GM19239 (cell line): ENCODE results near the genes GLRX5 and VRK1.

DNA sequence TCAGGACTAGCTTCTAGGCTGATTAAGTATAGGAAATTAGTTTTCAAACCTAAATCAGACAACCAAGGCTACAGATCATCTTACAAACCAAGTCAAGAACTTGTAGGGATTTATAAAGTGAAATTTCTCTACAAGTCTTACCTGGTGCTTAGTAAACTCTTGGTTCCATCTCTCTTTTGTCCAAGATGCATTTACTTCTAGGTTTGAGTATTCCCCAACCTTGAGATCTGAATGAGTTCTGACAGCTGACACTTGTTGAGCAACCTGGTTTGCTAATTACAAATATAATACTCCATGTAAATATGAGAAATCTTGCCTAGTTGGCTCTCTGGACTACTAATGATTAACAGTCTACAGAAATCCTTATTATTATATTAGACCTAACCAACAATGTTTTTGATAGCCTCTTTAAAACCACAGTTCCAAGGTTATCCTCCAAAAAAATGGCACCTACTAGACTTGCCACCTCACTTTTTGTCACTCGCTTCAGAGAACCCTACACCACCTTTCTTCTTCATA, 25.9 kb downstream of the DICER1 start:
- RRBS = no CpG with 5 or more reads among the region's 1 CpG

DNA sequence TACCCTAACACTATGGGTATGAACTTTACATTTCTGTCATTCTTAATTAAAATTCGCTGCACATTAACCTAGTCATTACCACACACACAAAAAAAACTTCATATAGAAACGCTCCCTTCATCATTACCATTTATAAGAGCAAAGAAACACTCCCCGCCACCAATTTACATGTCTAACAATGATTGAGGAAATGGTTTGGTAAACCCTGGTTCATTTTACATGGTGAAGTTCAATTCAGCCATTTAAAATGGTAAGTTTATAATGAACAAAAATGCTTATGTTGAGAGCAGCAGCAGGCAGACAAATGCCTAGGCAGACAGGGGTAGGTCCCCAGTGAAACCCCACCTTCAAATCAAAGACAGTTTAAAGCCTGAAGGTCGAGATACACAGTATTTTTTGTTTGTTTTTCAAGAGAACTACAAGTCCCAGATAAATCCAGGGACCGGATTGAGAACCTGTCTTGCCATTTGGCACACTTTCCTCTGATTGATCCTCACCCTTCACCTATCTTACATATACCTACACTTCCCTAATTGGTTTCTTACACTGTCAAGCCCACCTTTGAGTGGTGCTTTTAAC, 11.4 kb downstream of the DICER1 start:
- RRBS = no CpG with 5 or more reads among the region's 5 CpGs

DNA sequence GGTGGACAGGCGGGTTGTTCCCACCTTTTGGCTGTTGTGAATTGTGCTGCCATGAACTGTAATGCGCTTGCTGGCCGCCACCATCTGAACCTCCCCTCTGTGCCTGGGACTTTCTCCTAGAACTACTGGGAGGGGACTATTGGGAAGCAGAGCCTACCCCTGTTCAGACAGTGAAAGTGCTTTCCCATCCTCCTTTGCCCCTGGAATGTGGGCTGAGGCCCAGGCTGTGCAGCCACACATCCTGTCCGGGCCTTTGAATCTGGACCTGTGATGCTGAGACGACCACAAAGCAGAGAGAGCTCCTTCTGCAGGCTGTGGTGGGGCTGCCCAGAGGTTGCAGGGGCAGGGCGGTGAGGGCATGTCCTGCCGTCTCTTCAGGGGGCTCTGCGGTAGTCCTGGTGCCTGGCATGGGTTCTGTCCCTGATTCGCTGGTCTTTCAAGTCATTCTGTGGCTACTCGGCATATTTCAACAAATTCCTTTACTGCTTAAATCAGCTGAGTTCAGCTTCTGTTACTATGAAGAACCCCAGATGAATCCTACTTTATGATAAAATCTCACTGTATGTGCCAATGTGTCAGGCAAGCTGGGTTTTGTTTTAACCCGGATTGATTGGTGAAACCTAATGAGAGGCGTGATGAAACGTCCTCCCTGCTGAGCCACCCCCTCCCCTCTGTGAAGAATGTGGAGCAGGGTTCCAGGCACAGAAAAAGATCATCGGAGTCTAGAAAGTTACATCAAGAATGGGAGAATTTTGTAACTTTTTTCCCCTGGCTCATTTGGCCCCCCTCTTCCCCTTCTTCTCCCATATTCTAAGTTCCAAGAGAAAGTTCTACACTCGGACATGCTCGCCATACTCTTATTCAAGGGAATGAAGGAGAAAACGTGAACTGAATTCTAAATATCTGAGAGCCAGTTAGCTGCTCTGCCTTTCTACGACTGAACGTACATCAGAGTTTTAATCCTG, 63.5 kb upstream of the DICER1 start:
- RRBS = no CpG with 5 or more reads among the region's 19 CpGs

GRCh38 chr14:95227259-95227802, 70.0 kb upstream of the DICER1 start:
- RRBS = no CpG with 5 or more reads among the region's 20 CpGs

DNA sequence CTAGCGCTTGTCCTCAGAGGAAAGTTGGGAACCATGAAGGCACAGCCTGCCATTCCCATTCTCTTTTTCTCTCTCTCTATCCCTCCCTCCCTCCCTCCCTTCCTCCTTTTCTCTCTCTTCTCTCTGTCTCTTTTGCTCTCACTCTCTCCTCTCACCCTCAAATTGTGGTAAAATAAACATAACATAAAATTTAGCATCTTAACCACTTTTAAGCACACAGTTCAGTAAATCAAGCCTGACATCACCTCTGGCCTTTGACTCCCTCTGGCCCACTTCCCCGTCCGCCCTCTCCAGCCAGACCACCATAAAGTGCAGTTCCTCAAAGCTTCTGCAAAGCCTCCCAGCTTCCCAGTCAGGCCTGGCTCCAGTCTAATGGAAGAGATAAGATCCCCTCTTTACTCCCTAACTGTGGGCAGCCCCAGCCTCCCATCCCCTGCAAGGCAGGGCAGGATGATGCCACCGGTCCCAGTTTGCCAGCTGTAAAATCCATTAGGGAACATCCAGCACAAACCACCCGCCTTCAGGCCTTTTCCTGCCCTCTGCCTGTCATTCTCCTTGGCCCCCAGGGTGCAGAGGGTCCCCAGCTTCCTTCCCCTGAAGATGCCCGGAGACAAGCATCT, 93.5 kb upstream of the CLMN start:
- RRBS = no CpG with 5 or more reads among the region's 6 CpGs

DNA sequence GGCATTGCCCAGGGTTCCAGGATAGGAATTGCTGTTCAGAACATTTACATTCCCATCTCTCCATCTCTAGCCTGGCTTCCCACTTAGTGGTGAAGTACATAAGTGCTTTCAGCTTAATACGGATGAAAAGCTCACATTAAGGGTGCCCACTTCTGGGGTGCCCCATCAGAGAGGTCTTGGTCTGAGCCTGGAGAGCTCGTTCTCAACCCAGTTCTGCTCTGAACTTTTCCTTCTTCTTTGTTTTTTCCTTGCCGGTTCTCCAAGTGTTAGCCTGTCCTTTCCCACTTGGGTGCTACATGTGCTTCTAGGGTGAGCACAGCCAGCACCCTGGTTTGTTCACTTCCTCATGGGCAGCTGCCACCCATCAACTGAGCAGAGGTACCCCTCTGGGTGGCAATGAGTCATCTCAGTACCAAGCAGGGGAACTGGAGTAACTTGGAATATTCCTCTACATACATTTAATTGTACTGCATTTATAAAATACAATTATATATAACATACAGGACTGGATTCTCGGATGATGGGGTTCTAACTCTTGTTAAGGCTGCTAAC, 3.8 kb upstream of the SYNE3 start:
- RRBS = no CpG with 5 or more reads among the region's 4 CpGs

DNA sequence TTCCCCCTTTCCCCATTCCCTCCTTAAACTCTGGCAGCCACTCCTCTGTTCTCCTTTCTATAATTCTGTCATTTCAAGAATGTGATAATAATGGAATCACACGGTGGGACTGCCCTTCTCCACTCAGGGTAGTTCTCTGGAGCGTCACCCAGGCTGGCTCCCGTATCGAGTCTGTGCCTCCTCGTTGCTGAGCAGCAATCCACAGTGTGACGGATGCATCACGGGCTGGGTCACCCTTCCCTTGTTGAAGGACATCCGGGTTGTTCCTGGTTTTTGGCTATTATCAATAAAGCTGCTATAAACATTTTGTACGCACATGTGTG, 5.7 kb upstream of the SYNE3 start:
- RRBS = no CpG with 5 or more reads among the region's 9 CpGs

- RRBS = no CpG with 5 or more reads among the region's 27 CpGs
Measured at GRCh38 chr14:95533193-95534169, 1.4 kb upstream of the GLRX5 start.

GRCh38 chr14:95534891-95535535, at the start of gene GLRX5:
Gene GLRX5 (plus strand): TSS chr14:95535050.
- RRBS = 1% methylated on average over 52 of the region's 78 CpGs

DNA sequence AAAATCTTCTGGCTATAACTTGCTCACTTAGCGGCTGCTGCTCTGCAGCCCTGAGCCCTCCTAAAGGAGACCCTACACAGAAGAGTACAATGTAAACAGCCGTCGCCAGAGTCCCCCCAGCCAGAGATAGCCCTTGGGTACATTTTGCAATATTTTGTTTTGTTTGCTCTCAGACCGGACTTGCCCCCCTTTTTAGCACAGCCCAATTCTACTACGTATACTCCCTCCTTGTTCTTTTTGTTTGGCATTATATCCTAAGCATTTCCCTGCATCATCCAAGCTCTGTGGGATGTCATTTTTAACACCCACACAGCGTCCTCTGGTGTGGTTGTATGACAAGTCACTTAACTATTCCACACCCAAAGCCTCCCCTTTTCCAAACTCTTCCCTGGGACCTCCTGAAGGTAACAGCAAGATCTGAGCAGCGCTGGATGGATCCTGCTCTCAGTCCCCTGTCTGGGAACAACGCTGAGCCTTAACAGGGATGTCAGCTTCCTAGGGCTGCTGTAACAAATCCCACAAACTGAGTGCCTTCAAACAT, 25.4 kb upstream of the TCL1B start:
- RRBS = no CpG with 5 or more reads among the region's 8 CpGs

- RRBS = no CpG with 5 or more reads among the region's 7 CpGs
Measured at GRCh38 chr14:95741115-95741672, 27.3 kb upstream of the TCL1A start.

GRCh38 chr14:95876399-95877568, 162.4 kb upstream of the C14orf132 start:
- RRBS = 4% methylated on average over 37 of the region's 113 CpGs

- RRBS = no CpG with 5 or more reads among the region's 1 CpG
Measured at GRCh38 chr14:96032096-96032380, 7.1 kb upstream of the C14orf132 start.

GRCh38 chr14:96105962-96106769, 67.0 kb downstream of the C14orf132 start:
- RRBS = no CpG with 5 or more reads among the region's 17 CpGs

GRCh38 chr14:96267243-96267846, 11.3 kb downstream of the BDKRB1 start:
- RRBS = no CpG with 5 or more reads among the region's 5 CpGs

DNA sequence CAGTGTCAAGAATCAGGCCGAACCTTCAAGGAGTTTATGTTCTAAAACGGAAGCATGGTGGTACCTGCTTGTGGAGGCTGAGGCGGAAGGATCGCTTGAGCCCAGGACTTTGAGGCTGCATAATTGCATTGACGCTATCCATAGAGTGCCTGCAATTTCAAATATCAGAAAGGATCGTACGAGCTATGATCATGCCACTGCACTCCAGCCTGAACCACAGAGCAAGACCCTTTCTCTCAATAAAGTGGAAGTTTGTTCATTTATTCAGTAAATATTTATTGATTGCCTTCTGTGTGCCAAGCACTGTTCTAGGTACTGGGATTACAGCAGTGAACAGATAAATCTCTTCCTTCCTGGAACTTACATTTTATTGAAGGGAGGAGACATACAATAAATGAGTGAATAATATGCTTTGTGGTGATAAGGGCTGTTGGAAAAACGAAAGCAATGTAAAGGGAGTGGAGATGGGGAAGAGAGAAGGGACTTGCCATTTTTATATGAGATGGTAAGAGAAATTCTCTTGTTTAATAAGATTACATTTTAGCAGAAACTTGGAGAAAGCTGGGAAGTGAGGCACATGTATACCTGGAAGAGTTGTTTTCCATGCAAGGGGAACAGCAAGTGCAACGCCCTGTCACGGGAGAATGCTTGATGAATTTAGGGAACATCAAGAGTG, 1.6 kb downstream of the GSKIP start:
- RRBS = no CpG with 5 or more reads among the region's 10 CpGs

DNA sequence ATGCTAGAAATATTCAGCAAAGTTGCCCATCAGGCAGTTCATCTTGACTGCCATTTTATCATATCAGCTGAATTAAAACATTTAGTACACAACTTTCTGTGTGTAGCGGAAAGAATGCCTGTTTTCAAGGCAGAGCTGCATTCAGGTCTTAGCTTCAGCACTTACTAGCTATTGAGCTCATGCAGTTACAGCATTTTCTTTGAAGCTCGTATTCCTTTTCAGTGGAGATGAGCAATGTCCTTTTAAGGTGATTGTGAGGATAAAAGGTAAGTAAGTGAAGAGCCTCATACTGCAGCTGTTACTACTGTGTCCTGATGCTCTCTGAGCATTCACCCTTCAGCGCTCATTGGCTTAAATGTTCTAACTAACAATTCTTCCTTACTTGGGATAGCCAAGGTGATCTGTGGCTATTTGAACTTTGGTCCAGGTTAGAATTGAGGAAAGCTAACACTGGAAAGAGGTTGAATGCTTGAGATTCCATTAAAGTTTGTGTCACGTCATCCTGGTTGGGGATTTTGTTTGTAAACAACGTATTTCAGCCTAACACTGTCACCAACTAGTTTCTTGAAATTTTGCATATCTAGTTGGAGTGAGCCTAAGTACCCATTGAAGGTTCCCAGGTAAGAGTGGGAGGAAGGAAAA, 71.4 kb downstream of the PAPOLA start:
- RRBS = no CpG with 5 or more reads among the region's 5 CpGs

GRCh38 chr14:96797006-96797577, at the start of gene VRK1:
Gene VRK1 (plus strand): TSS chr14:96797382.
- RRBS = no CpG with 5 or more reads among the region's 53 CpGs

DNA sequence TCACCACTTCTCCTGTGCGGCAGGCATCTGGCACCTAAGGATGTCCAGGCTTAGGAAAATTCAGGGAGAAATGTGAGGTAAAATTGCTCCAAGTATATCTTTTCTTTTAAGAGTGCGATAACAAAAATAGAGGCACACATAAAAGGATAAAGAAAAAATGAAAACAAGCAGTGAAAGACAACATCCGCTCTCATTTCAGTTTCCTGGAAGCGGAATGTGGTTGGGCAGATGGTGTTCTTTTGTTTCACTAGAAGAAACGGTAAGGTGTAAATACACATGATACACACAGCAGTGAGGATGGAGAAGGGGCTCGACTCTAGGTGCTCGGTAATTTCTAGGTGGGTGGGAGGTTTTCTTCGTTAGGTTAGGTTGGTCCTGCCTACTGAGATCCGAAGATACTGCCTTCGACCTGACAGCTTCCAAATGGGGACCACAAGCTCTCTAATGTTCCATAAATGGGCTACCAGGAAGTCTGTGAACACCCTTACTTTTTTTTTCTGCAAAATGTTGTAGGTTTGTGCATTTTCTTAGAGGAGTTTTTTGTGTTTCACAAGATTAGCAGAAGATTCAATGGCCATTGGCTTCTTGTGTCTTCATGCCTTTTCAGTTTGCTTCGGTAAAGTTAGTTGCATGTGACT, 1082.5 kb downstream of the BCL11B start:
- RRBS = no CpG with 5 or more reads among the region's 11 CpGs

- RRBS = no CpG with 5 or more reads among the region's 4 CpGs
Measured at GRCh38 chr14:98624659-98625004, 647.4 kb downstream of the BCL11B start.